Urinary bladder (tissue), 3 donors: ENCODE measurements around the gene ZNF618.

DNA sequence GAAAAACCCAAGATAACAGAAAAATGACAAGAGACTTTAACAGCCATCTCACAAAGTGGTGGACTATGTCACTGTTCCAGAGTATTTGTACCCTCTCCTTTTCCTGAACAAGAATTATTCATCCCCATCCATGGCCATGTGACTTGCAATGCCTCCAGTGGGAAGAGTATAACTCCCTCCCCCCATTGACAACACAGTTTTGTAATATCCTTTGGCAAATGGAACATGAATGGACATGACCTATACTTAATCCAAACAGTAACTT, 33.9 kb downstream of the PTBP3 start:
- PRO-cap: unidirectional peak, minus-strand start at position 87 of the sequence
- RAMPAGE, long total RNA: no peak

GRCh38 chr9:113131777-113132095, 19.1 kb upstream of the SLC31A2 start:
- PRO-cap: no peak
- RAMPAGE, long total RNA: no peak

GRCh38 chr9:113151769-113152433, 1.1 kb downstream of the SLC31A2 start:
- PRO-cap: no peak
- RAMPAGE, long total RNA: no peak

DNA sequence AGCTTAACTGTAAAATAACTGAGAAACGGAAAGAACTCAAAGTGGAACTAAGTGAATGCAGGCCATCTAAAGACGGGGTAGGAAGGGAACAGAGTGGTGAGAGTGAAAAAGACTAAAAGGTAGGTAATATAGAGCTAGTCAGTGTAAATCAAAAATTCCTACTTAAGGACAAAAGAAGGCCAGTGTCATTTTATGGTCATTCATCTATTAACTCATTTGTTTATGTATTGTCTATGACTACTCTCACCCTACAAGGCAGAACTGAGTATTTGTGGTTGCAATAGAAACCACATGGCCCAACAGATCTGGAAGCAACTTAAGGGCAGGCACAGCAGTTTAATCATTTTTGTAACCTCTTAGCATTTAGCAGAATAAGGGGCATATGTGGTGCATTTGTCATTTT, 1.2 kb downstream of the FKBP15 start:
- PRO-cap: no peak
- RAMPAGE, long total RNA: no peak

DNA sequence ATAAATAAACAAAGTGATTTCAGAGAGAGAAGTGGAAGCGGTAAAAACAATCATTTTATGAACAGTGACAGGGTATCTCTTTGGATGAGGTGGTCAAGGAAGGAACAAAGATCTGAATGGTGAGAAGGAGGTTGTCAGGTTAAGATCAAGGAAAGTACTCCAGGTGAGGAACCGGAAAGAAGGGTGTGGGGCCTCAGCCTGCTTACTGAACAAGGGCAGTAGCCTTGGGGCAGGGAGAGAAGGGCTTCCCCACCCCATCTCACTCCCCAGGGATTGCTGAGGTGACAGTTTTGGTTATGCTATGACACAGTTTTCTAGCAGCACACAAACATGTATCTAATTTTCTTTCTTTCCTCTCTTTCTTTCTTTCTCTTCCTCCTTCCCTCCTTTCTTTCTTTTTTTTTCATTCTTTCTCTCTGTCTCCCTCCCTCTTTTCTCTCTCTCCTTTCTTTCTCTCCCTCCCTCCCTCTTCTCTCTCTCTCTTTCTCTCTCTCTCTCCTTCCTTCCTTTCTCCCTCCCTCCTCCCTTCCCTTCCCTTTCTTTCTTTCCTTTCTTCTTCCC, 4.1 kb upstream of the HDHD3 start:
- PRO-cap: no peak
- RAMPAGE, long total RNA: no peak

GRCh38 chr9:113381925-113382502, 5.2 kb upstream of the HDHD3 start:
- PRO-cap: no peak
- RAMPAGE, long total RNA: no peak

- PRO-cap: no peak
- RAMPAGE, long total RNA: no peak
These were observed 12.0 kb upstream of the HDHD3 start for GRCh38 chr9:113388694-113389281.

- PRO-cap: no peak
- RAMPAGE, long total RNA: no peak
These were observed 17.7 kb downstream of the RGS3 start for GRCh38 chr9:113481067-113481746.

DNA sequence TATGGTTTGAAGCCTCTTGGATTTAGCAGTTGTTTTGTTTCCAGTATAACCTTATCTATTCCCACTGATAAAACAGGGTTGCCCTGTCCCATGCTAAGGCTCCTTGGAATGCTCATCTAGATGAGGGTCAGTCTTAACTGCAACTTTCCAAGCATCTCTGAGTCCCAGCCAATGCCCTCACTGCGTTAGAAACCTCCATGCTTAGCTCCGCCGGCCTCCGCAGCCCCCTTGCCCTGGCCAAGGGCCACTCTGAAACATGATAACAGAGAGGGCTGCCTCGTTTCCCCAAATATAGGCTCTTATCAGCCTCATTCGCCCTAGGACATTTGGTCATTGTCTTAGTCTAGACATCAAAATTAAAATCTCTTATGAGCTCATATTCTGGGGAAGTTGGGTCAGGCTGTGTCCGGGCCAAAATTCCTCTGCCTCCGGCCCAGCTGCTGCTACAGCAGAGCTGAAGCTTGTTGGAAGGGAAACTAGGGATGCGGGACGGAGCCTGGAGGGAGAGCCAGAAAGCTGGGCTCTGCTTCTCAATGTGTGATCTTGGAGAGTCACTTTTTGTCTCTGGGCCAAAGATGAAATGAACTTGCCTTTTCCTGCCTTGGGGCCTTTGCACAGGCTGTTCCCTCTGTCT, 191.1 kb downstream of the RGS3 start:
- PRO-cap: no peak
- RAMPAGE, long total RNA: no peak

DNA sequence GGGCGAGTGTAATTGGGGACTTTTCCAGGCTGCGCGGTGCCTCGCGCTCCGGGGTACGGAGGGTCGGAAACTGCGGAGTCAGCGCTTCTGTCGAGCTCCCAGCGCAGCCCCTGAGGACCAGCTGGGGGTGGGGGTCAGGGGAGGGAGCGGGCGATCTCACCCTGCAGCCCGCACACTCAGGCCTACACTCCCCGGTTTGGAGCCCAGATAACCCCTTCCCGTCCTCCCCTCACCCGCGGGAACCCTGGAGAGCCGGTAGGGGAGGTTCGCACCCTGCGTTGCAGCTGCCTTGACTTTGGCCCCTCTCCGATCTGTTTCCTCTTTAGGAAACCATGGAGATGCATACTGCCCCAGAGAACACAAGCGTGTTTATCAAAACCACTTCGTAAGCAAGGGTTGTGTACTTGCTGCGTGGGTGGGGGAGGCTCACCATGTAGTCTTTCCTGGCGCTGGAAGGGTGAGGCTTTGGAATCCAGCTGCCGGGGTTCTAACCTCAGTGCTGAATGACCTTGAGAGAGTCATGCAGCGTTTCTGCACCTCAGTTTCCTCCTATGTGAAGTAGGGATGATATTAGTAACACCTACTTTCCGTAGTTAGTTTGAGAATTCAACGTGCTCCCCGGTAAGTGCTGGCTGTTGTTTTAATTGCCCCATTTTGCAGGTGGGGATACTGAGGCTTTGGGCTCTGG, 188.1 kb upstream of the ZNF618 start:
- PRO-cap: no peak
- RAMPAGE, long total RNA: no peak

DNA sequence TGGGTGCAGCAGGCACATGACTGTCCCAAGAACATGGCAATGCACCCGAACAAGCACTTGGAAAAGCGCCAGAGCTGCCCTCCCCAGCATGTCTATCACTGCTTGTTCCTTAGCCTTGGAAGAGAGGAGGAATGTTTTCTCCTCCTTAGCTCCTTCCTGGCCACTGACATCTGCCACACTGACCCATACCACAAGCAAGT, 157.8 kb upstream of the ZNF618 start:
- PRO-cap: unidirectional peak, minus-strand start at position 58 of the sequence
- RAMPAGE, long total RNA: no peak

DNA sequence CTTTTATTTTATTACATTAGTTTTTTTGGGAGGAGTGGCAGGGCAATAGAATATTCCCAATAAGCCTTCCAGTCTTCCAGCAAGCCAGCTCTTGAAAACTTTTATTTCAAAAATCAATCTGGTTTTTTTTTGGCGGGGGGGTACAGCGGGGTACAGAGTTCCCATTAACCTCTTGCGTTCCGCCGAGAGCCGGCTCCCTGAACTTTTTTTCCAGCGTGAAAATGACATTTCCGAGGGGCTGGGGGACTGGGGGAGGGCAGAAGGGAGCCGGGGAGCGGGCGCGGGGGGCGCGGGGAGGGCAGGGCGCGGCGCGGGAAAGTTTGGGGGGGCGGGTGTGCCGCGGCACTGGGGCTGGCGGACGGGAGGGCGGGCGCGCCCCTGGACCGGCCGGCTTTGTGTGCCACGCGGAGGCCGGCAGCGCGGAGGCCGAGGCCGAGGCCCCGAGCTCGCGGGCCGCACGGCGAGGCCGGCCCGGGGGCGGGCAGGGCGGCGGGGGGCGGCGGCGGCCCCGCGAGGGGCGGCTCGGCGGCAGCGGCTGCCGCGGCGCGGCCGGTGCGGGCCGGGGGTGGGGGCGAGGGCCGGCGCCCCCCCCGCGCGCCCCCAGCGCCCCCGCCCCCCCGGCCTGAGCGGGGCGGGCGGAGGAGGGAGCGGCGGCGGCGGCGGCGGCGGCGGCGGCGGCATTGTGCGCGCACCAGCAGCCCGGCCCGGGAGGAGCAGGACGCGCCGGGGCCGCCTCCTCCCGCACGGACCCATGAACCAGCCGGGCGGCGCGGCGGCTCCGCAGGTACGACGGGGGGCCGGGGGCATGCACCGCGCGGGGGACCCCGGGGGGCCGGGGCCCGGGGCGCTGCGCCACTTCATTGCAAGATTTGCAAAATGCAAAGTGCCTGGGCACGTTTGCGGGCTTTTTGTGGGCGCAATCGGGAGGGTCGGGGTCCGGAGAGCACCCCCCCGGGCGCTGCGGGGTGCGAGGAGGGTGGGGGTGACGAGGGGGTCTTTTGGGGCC, at the start of gene ZNF618:
Gene ZNF618, plus strand, starts transcription at position 680 of the 1,006 bp plus-strand sequence.
- PRO-cap: unidirectional peak, plus-strand start at position 345 of the sequence
- RAMPAGE, long total RNA: no peak

DNA sequence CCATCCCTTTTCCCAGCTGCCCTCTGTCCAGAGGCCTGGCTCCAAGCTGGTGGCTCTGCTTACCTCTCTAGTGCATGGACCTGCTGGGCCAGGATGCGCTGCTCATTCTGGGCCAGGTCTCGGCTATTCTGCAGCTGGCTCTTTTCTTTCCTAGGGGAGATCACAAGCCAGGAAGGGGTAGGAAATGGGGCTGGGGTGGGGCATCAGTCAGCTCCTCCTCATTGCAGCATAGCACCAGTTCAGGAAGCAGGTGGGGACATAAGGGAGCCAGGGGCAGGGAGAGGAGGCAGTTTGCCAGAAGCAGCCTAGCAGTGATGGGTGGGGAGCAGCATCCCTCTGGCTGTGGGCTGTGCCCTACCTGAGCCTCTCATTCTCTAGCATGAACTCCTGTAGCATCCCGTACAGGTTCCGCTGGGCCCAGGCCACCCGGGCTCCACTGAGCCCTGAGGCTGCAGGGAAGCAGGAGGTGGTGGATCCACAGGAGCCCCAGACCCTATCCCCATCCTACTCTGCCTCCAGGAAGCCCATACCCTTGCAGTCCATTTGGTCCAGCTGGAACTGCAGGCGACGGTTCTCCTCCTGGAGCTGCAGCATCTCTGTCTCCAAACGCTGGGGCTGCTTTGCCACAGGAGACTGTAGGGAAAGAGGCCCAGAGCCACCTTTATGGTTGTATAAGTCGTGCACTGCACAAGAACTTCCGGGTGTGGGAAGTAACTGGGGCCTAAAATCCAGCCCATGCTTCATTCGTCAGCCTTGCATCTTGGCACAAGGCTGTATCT, 5.1 kb downstream of the KIF12 start:
- PRO-cap: no peak
- RAMPAGE, long total RNA: no peak

DNA sequence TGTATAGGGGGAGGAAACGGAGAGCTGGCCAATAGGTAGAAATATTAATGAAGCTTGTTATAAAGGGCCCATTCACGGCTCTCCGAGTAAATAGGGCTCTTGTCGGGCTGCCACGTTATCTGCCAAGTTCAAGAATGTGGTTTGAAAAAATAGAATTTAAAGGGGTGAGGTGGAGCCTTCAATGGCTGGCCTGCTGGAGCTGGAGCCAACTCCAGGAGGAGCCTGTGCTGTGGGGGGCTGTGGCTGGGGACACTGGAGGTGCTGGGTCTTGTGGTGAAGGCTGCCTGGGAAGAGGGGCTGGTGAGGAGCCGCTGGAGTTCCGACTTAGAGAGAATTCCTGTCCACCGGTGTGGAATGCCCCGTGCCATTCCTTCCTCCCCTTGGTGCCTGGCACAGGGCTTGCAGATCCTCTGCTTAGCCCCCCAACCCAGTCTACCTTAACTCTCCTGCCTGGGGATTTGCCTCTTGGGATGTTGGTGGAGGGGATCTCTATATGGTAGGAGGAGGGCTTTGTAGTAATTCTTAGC, 19.4 kb upstream of the KIF12 start:
- PRO-cap: no peak
- RAMPAGE, long total RNA: no peak

DNA sequence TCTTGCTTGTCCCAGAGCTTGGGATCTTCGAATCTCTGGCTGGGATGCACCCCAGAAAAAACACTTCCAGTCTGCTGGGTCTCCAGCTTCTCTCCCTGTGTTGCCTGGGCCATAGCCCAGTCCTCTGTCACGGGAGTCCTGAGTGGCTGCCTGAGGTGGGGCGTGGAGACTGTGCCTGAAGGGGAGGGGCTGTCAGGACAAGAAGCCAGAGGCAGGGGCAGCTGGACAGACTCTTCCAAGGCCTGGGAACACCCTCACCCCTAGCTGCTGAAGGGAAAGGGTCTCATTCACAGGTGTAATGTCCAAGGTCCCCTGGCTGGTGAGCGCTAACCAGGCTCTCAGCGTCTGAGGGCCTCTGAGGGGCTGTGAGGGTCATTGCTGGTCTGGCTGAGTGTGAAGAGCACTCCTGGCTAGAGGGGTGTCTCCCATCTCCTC, 20.4 kb upstream of the COL27A1 start:
- PRO-cap: no peak
- RAMPAGE, long total RNA: no peak

DNA sequence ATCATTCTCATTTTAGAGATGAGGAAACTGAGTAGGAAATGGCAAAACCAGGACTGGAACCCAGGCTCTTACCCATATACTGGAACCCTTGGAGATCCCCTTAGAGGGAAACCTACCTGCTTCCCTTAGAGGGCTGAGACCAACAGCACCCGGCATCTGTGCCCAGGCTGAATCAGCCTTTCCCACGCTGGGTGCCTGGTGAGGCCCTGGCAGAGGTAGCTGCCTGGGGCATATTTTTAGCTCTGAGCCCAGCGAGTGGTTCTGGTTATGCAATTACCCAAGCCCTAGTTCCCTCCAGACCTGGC, 23.6 kb downstream of the COL27A1 start:
- PRO-cap: no peak
- RAMPAGE, long total RNA: no peak

DNA sequence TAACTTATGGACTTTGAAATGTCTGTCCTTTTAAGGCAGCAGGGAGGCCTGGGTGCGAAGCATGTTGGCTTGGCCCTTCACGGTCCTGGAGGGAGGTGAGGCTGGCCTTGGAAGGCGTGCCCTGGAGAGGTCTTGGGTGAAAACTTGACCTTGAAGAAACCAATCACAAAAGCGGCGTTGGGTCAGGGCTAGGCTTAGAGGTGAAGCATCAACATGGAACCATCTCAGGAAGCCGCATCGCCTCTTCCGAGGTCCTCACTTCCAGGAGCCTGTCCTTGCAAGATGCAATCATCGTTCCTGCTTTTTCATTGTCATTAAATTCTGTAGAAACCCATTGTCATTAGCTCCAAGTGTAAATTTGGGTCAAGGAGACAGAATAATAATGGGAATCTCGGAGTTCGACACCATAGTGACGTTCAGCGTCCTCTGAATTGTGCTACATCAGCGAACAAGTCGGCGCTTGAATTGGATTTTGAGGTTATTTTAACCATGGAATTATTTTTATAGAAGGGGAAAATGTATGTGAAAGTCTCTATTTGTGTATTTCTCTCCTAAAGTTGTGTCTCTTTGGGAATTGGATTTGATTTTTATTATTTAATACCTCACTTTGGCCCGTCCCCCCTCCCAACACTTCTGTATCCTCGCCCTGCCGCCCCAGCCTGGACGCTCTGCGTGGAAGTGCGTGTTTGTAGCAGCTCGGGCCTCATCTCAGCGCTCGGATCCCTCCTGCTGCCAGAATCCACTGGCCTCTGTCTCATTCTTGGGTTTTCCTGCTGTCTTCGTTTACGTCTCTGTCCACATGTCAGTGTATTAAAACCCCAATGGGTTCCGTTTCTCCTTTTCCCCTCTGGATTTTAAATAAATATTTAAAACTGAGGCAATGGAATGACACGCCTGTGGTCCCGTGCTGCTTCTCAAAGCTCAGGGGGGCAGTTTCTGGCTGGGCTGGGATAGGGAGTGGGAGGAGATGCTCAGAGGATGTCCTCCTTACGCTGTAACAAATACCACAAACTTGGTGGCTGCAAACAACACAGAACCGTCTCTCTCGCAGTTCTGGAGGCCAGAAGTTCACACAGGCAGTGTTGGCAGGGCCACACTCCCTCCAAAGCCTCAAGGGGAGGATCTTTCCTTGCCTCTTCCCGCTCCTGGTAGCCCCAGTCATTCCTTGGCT, 10.9 kb upstream of the ORM1 start:
- PRO-cap: no peak
- RAMPAGE, long total RNA: no peak

DNA sequence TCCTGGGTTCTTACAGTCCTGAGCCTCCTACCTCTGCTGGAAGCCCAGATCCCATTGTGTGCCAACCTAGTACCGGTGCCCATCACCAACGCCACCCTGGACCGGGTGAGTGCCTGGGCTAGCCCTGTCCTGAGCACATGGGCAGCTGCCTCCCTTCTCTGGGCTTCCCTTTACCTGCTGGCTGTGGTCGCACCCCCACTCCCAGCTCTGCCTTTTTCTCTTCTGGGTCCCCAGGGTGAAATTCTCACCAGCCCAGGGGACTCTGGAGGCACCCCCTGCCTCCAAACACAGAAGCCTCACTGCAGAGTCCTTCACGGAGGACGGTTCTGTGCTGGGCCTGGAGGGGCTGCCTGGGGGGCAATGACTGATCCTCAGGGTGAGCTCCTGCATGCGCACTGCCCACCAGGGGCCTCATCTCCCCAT, 256 bp downstream of the ORM2 start:
- PRO-cap: no peak
- RAMPAGE, long total RNA: no peak

GRCh38 chr9:114340056-114340902, 10.6 kb downstream of the ORM2 start:
- PRO-cap: no peak
- RAMPAGE, long total RNA: no peak

- PRO-cap: no peak
- RAMPAGE, long total RNA: no peak
These were observed 14.6 kb downstream of the ORM2 start for GRCh38 chr9:114344269-114344653.